A549 (cell line): ENCODE results near the genes OR11H12, TTC5, RNASE12 and ZNF219.

DNA sequence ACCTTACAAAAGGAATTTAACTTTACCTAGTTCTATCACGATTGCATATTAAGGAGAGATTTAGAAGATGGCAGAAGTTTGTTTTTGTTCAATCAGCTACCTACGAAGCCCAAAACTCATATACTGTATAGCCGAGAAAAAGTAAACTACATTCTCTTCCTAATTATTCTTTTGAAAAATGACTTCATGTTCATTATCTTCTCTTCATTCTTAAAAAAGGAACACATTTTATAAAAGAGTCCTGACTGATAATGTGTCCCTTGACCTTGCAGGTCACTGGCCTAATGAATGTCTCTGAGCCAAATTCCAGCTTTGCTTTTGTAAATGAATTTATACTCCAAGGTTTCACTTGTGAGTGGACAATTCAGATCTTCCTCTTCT is at the start of gene OR11H12:
OR11H12 (plus strand) TSS at position 252 of the 381 bp plus-strand sequence.
- PRO-cap, result no peak
CAGE:
- cytosol, long polyA plus RNA, result no peak
- long polyA plus RNA, result no peak
- nucleus, long polyA plus RNA, result no peak

DNA sequence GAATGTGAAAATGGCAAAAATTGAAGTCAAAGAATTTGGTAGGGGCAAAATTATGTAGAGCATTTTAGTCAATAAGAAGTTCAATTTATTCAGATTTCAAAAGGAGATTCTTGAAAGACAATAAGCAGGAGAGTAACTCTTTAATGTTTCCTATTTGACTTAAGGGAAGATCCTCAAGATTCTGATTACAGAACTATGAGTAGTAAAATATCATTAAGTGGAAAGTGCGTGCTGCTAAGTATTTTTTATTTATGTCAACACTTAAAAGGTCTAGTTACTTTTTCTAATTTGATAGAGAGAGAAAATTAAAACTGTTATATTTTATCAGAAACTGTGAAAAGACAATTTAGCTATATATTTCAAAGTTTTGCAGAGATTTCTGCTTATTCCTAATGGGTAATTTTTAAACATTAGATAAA is 6.6 kb downstream of the OR4N5 start:
- PRO-cap, result no peak
CAGE:
- cytosol, long polyA plus RNA, result no peak
- long polyA plus RNA, result no peak
- nucleus, long polyA plus RNA, result no peak

DNA sequence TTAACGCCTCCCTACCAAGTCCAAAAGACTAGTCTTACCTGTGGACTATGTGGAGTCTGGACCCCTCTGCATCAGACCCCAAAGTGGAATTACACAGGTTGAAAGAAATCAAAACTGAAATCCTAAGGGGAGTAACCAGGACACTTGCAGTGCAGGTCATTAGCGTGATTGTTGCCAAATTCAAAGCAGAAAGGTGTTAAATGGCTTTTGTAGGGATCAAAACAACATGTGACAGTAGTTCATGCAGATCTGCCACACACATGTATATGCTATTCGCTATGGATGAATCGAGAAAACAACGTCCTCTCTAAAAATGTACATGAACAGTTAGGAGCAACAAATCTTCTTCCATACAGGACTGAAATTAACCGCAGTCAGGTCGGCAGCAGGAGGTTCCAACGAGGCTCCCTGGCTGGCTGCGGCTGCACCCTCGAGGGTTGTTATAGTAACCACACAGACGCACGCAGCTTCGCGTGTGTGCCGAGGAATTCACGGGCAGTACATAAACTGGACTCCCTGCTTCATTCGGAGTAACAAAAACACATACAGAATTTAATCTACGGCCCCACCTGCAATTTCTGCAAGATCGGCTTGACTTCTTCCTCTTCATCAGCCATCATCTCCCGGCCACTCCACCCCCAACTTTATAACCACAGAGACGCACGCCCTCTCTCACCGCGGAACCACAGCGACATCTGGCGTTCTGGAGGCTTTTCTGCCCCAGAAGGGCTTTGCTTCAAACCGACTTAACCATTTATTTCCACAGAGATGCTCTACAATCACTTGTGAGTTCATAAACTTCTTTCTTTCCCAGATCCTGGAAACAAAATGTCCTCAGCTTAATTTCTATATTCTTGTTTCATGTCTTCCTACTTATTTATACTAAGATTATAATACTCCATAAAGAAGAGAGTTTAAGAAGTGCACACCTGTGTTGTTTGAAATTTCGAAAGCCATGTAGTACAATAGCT is at the start of gene TTC5:
TTC5 (minus strand) TSS at position 634 of the 971 bp plus-strand sequence.
- PRO-cap, result no peak
CAGE:
- cytosol, long polyA plus RNA, result start-site peak on the minus strand centred at position 634 of the sequence, 26 bp wide, 485 and 721 reads in 2 replicates
- long polyA plus RNA, result start-site peak on the minus strand centred at position 628 of the sequence, 14 bp wide, 328 and 256 reads in 2 replicates
- nucleus, long polyA plus RNA, result start-site peak on the minus strand centred at position 633 of the sequence, 31 bp wide, 283 and 234 reads in 2 replicates

DNA sequence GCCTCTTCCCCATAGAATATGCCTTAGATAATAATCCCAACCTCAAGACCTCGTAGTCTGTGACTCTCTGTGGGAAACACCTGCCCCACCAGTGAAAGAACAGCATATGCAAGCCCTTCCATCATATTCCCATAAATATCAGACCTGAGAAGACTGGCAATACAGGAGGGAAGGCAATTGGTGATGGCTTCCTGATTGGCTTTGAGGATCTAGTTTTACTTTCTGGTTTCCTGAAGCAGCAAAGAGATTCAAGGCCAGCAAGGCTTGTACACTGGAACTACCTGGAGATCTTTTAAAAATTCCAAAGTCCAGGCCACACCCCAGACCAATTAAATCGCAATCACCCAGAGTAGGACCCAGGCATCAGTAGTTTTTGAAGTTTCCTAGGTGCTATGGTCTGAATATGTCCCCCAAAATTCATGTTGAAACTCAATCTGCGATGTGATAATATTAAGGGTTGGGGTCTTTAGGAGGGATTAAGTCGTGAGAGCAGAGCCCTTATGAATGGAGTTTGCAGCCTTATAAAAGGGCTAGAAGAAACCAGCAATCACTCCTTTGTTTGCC is 2.9 kb upstream of the TEP1 start:
- PRO-cap, result no peak
CAGE:
- cytosol, long polyA plus RNA, result no peak
- long polyA plus RNA, result no peak
- nucleus, long polyA plus RNA, result no peak

DNA sequence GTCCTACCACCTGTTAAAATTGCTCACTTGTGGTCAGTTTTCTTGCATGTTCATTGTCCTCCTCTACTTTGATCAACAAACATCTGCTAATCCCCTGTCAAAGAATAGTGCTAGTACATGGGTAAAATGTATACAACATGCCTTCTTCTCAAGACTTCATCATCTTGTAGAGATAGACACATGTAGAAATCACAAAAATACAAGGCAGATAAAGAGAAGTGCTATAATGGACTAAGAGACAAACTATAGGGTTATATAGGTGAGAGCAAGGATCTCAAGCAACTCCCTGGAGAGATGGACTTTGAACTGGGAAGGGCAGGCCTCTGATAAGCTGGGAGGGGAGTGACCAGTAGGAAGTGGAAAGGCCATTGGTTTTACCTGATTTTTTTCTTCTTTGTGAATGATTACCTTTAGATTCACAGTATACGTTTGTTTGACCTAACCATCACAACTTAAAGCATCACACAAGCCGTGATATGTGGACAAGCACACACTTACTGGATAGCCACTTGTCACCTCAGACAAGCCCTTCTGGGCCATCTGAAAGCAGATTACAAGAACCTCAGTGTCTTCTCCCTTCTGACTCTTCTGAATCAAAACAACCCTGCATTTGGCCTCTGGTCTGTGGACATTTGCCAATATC is 5.2 kb upstream of the TEP1 start:
- PRO-cap, result no peak
CAGE:
- cytosol, long polyA plus RNA, result no peak
- long polyA plus RNA, result no peak
- nucleus, long polyA plus RNA, result no peak

DNA sequence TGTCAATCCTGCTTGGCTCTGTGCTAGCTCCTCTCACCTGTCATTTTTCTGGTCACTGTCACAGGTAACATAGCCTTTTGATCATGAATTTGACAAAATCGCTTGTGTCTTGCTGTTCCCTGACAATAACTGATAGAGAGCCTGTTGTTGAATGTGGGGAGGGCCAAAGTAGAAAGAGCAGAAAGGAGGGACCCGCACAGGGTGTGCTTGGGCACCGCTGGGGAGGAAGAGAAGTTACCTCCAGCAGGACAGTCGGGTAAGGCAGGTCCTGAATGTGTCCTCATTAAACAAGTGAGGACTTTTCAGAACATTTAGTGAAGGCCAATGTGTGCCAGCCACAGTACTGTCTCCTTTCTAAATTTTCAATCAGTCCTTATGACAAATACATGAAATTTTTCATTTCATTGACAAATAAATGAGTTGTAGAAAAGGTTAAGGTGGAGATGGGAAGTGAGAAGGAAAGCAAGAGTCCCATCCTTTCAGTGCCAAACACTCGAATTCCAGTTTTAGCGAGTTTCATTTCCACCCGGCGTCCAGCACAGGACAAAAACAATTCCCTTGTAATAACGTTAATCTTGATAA is at the start of gene RNASE12:
RNASE12 (minus strand) TSS at position 155 of the 582 bp plus-strand sequence.
- PRO-cap, result no peak
CAGE:
- cytosol, long polyA plus RNA, result no peak
- long polyA plus RNA, result no peak
- nucleus, long polyA plus RNA, result no peak

DNA sequence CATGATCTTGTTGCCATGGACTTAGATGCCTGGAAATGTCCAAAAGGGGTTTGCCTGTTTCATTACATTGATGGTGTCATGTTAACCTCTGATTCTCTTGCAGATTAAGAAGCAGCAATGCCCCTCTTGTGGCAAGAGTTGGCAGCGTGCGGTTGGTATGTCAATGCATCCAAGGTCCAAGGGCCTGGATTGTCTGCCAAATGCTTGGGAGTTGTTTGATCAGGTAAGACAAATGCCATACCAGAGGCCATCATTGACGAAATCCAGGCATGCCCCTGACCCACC is 11.3 kb upstream of the RNASE12 start:
- PRO-cap, result no peak
CAGE:
- cytosol, long polyA plus RNA, result no peak
- long polyA plus RNA, result no peak
- nucleus, long polyA plus RNA, result no peak

GRCh38 chr14:20613311-20614674 is 22.6 kb upstream of the RNASE12 start:
- PRO-cap, result bidirectional peak, plus-strand start at chr14:20613681, minus-strand start at chr14:20613477; bidirectional peak, plus-strand start at chr14:20614012, minus-strand start at chr14:20613836
CAGE:
- cytosol, long polyA plus RNA, result no peak
- long polyA plus RNA, result no peak
- nucleus, long polyA plus RNA, result no peak

DNA sequence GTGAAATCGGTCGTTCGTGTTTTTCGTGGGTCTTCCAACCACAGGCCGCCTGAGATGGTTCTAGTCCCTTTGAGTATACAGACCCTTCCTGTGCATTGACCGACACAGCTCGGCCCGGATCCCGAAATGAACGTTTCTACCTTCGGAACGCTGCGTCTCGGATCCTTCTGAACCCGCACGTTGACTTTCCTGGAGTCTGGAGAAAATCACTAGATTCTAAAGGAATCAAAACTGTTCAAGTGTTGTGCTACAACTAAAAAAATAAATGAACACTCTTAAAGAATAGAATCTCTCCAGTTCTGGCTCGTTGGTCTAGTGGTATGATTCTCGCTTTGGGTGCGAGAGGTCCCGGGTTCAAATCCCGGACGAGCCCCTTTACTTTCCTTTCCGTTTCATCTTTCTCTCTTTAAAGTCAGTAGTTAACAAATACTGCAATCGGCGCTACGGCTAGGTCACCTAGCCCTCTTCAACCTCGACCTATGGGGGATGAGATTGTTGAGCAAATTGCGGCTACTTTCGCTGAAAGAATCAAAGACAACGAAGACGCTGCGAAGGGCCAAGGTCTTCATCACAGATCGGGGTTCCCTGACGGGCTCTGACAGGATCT is 8.7 kb downstream of the OR6S1 start:
- PRO-cap, result unidirectional peak, plus-strand start at position 295 of the sequence
CAGE:
- cytosol, long polyA plus RNA, result no peak
- long polyA plus RNA, result no peak
- nucleus, long polyA plus RNA, result no peak

- PRO-cap, result no peak
CAGE:
- cytosol, long polyA plus RNA, result no peak
- long polyA plus RNA, result no peak
- nucleus, long polyA plus RNA, result no peak
Measured at GRCh38 chr14:20706586-20707442, 18.2 kb downstream of the ANG start.

DNA sequence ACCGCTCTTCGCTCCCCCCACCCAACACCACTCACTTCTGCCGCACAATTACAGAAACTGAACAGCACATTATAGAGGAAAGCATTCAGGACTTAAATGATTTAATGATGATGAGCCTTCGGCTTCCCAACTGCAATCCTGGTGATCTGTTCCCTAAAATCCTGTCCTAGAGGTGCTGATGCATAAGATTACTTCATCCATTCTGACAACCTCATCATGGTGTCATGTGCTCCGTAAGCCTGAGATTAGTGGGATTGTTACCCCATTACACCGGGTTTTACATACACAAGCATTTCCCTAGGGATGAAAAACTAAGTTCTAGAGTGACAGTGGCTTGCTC is 2.5 kb upstream of the RNASE13 start:
- PRO-cap, result no peak
CAGE:
- cytosol, long polyA plus RNA, result no peak
- long polyA plus RNA, result no peak
- nucleus, long polyA plus RNA, result no peak

GRCh38 chr14:21054347-21054861 is 3.2 kb upstream of the RNASE8 start:
- PRO-cap, result no peak
CAGE:
- cytosol, long polyA plus RNA, result no peak
- long polyA plus RNA, result no peak
- nucleus, long polyA plus RNA, result no peak

- PRO-cap, result no peak
CAGE:
- cytosol, long polyA plus RNA, result no peak
- long polyA plus RNA, result no peak
- nucleus, long polyA plus RNA, result no peak
Measured at GRCh38 chr14:21060565-21061144, 3.0 kb downstream of the RNASE8 start.

DNA sequence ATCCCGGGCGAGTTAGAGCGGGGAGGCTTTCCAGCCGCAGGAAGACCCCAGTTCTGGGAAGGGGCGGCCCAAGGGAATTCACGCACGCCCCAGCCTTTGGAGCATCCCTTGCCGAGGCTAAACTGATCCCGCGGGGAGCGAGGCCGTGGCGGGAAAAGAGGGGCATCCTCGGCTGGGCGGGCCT is 368 bp upstream of the ARHGEF40 start:
- PRO-cap, result no peak
CAGE:
- cytosol, long polyA plus RNA, result no peak
- long polyA plus RNA, result no peak
- nucleus, long polyA plus RNA, result no peak

DNA sequence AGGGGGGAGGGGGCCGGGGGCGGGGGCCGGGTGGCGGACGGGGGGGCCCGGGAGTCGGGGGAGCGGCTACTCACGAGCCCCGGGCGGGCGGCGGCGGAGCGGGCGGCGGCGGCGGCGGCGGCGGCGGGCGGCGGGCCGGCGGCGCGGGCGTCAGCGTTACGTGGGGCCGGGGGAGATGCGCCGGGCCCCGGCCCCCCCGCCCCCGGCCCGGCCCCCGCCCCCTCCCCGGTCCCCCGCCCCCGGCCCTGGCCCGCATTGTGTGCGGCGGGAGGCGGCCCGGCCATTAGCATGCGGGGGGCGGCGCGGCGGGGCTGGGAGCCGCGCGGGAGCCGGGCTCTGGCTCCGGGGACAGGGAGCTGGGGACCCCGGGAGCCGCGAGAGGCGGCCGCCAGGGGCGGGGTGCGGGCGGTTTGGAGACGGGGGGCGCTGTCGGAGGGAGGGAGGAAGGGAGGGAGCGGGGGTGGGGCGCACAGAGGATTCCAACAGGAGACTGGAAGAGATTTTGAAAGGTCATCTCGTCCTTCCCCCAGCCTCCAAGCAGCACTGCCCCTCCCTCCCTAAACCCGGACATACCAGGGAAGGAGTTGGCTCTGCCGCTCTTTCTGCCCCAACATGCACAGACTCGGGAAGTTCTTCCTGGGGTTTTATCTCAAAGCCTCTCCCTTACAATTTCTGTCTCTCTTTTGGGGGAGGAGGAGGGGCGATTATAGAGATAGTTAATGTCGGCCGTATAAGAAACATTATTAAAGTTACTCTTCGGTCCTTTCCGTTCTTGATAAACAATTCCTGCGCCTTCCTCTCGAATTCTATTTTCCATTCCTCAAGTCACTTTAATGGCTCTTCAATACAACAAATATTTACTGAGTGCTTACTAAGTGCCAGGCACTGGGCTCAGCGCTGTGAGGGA is at the start of gene ZNF219:
ZNF219 (minus strand) TSS at position 418 of the 907 bp plus-strand sequence.
- PRO-cap, result no peak
CAGE:
- cytosol, long polyA plus RNA, result no peak
- long polyA plus RNA, result no peak
- nucleus, long polyA plus RNA, result no peak

GRCh38 chr14:21101512-21102336 is 858 bp downstream of the TMEM253 start:
- PRO-cap, result no peak
CAGE:
- cytosol, long polyA plus RNA, result no peak
- long polyA plus RNA, result no peak
- nucleus, long polyA plus RNA, result no peak

DNA sequence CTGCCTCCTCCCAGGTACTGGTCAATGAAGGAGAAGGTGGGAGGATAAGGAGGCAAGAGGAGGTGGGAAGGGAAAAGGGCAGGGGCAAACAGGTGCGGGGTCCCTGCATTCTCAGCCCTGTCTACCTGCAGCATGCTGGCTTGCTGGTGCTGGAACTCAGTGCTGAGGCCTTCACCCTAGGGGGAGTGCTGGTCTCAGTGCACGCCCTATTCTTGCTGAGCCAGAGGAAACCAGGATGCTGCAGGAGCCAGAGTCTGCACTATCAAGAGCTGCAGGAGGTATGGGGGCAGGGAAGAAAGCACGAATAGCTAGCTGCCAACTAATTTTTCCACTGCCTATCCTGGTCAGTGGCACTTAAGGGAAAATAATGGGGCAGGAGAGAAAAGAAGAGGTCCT is 1.6 kb downstream of the TMEM253 start:
- PRO-cap, result no peak
CAGE:
- cytosol, long polyA plus RNA, result no peak
- long polyA plus RNA, result no peak
- nucleus, long polyA plus RNA, result no peak

DNA sequence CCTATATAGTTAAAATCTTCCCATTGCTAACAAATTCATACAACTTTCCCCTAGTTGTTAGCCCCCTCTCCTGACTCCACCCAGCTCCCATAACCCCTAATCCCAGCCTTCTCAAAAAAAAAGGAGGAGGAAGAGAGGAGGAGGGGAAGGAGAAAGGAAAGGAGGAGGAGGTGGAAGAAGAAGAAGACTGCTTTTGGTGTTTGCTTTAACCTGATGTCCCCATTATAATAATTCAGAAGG is 6.9 kb downstream of the TMEM253 start:
- PRO-cap, result no peak
CAGE:
- cytosol, long polyA plus RNA, result no peak
- long polyA plus RNA, result no peak
- nucleus, long polyA plus RNA, result no peak

- PRO-cap, result no peak
CAGE:
- cytosol, long polyA plus RNA, result no peak
- long polyA plus RNA, result no peak
- nucleus, long polyA plus RNA, result no peak
Measured at GRCh38 chr14:21169810-21170118, 13.9 kb upstream of the OR5AU1 start.

GRCh38 chr14:21191745-21192343 is 36.0 kb upstream of the OR5AU1 start:
- PRO-cap, result no peak
CAGE:
- cytosol, long polyA plus RNA, result no peak
- long polyA plus RNA, result no peak
- nucleus, long polyA plus RNA, result no peak